GM06990 (cell line): ENCODE results near the genes TLR9 and WDR82.

DNA sequence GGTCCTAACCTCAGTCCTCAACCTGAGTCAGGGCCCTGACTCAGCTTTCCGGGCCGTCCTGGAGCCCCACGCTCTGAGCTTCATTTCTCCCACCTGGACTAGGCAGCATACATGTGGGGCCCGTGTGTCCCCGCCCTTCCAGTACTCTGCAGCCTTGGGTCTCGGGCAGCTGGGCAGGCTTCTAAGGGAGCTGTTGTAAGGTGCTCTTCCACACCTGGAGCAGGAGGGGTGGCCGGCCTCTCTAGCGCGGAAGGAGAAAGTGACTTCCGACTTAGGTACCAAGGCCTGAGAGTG, 9.6 kb upstream of the SEMA3B start:
- RRBS: no CpG with 5 or more reads among the region's 10 CpGs

DNA sequence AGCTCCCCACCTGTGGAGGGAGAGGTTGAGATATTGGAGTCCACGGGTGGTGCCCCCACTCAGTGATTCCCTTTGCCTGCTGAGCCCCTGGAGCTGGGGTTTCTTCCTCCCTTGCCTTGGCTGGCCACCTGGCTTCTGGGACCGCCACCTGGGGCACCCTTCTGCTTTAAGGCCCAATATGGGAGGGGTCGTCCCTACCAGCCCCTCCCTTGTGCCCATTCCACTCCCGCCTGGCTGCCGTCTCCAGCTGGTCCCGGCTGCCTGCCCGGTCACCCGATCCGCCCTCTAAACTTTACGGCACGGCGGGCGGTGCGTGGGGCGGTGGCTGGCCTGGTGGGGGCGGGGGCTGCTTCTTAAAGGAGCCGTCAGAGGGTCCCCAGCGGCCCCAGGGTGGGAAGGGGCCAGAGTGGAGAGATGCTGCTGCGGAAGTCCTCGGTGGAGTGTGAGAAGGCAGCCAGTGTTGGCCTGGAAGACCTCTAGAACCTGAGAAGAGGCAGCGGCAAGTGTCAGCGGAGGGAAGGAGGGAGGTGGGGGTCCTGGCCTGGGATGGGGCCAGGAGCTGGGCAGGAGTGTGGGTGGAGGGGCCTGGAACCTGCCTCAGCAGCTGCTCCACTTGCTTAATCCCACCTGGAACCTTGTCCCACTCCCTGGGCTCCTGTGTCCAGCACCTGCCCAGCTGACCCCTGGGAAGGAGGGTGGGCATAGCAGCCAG, 1.5 kb upstream of the SEMA3B start:
- RRBS: no CpG with 5 or more reads among the region's 22 CpGs

DNA sequence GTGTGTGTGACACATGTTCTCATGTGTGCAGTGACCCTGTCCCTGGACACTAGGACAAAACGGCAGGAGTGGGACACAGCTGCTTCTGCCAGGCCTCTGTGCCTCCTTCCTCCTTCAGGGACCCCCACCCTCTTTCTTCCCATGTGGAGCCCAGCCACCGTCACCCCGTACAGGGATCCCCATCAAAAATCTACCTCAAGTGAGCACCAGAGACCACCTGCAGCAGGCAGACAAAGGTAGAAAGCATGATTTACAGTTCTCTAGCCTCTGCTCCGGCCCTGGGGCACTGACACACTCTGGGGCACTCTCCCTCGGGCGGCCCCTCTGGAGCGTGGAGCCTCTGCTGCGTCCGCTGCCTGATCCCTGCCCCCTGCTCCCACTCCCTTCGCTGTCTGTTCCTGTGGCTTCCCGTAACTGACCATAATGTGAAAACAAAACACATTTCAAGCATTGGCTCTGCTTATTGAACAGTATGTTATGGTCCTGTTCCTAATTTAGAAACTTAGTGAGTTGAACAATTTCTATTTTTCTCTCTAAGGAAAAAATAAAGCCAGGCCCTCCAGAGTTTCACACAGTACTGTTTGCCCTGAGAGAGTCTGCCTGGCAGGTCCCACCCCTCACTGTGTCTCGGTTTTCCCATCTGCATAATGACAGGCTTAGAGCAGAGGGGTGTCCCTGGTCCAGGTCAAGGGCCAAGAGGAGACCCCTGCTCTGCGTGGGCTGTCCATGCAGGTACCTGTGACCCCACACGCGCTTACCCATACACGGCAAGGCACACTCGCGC, 23.0 kb upstream of the TMEM115 start:
- RRBS: no CpG with 5 or more reads among the region's 18 CpGs

DNA sequence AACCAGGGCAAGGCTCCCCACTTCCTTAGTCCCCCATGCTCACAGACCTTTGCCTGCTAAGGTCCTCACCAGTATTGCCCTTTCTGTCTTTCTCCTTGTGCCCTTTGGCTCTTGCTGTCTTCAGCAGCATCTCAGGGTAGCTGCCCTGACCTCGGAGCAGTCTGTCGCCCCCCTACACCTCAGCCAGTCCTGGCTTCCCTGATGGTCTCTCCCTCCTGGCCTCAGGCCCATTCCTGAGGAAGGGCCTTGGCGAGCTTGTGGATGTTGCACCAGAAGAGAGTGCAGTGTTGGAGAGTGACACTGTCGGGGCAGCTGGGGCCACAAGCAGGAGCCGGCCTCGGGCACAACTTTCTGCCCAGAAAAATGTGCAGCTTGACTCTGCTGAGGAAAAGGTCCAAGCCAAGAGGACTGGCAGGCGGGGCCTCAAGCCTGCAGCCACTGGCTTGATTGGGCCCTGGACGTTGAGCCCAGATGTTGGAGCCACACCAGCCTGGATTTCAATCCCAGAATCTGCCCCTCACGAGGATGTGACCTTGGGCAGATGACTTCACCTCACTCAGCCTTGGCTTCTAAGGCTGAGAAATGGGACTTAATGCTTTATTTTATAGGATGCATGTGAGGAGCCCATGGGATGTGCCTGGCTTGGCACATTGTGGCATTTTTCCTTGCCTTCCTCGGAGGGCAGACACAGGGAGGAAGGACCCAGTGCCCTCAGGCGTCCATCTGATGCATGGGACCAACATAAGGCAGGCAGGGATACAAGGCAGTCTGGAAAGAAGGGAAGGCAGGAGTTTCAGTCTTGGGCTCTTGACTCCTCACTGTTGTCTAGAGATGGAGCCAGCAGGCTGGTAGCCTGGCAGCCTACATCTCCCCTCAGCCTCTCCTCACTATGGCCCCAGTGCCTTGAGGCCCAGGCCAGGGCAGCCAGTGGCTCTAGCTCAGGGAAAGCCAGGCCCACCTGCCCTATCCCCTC, 12.9 kb downstream of the HEMK1 start:
- RRBS: no CpG with 5 or more reads among the region's 11 CpGs

DNA sequence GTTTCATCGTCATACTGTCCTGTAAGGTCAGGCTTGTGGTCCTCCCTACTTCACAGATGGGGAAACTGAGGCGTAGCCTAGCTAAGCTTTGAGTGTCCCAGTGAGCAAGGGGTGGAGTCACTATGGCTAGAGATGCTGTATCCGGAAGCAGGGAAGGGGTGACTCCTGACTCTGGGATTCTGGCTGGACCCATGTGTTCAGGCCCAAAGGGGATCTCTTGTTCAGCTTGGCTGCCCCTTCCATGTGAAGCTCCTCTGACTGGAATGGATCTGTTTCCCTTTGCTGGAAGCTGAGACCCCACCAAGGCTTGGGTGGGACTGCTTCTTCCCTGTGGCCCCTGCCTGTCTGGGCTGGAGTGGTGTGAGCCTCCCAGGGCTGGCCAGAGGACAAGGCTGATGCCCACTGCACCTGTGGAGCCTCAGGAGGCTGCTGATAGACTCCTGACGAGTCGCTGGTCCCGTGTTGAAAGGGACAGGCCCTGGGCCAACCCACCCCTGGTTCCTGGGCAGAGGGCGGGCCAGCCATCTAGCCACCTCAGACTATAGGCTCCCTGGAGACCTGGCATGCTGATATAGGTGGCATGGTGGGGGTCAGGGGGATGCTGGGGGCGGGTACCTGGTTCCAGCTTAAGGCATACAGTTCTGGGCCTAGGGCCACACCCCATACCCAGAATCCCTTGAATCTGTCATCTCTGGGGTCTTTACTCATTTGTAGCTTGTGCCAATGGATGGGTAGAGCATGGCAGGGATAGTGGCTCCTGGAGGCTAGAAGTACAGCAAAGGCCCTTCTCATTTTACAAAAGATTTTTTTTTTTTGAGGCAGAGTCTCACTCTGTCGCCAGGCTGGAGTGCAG, 1.2 kb downstream of the MAPKAPK3 start:
- RRBS: no CpG with 5 or more reads among the region's 9 CpGs

- RRBS: no CpG with 5 or more reads among the region's 17 CpGs
Measured at GRCh38 chr3:50978517-50978931, 303.8 kb downstream of the DOCK3 start.

DNA sequence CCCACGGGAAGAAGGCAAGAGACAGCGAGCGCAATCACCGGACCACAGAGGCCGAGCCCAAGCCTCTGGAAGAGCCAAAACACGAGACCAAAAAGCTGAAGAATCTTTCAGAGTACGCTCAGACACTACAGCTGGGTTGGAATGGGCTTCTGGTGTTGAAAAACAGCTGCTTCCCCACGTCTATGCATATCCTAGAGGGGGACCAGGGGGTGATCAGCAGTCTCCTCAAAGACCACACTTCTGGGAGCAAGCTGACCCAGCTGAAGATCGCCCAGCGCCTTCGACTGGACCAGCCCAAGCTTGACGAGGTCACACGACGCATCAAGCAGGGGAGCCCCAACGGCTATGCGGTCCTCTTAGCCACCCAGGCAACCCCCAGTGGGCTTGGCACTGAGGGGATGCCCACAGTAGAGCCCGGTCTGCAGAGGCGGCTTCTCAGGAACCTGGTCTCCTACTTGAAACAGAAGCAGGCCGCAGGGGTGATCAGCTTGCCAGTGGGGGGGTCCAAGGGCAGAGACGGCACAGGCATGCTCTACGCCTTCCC, 2.4 kb downstream of the RBM15B start:
- RRBS: no CpG with 5 or more reads among the region's 21 CpGs

- RRBS: no CpG with 5 or more reads among the region's 2 CpGs
Measured at GRCh38 chr3:51580290-51580779, 41.8 kb downstream of the RAD54L2 start.

DNA sequence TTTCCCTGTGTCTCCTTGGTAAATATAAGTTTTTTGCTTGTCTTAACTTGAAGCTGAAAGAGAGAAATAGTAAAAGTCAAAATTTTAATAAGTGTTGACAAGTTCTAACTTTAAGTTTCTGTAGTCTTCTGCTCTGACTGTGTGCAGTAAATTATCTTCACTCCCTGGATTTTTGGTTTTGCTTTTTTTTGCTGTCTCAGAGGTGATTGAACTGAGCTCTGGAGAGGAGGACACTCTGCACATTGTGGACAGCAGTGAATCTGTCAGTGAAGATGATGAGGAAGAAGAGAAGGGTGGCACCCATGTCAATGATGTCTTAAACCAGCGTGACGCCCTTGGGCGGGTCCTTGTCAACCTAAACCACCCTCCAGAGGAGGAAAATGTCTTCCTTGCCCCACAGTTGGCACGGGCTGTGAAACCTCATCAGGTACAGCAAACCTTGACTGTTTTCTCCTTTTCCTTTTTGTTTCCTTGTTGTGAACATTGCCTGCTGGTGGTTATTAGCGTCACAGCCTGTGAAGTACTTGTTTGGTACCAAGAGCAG, 40.5 kb upstream of the TEX264 start:
- RRBS: no CpG with 5 or more reads among the region's 5 CpGs

- RRBS: no CpG with 5 or more reads among the region's 12 CpGs
Measured at GRCh38 chr3:52019623-52020249, 24.0 kb upstream of the RPL29 start.

DNA sequence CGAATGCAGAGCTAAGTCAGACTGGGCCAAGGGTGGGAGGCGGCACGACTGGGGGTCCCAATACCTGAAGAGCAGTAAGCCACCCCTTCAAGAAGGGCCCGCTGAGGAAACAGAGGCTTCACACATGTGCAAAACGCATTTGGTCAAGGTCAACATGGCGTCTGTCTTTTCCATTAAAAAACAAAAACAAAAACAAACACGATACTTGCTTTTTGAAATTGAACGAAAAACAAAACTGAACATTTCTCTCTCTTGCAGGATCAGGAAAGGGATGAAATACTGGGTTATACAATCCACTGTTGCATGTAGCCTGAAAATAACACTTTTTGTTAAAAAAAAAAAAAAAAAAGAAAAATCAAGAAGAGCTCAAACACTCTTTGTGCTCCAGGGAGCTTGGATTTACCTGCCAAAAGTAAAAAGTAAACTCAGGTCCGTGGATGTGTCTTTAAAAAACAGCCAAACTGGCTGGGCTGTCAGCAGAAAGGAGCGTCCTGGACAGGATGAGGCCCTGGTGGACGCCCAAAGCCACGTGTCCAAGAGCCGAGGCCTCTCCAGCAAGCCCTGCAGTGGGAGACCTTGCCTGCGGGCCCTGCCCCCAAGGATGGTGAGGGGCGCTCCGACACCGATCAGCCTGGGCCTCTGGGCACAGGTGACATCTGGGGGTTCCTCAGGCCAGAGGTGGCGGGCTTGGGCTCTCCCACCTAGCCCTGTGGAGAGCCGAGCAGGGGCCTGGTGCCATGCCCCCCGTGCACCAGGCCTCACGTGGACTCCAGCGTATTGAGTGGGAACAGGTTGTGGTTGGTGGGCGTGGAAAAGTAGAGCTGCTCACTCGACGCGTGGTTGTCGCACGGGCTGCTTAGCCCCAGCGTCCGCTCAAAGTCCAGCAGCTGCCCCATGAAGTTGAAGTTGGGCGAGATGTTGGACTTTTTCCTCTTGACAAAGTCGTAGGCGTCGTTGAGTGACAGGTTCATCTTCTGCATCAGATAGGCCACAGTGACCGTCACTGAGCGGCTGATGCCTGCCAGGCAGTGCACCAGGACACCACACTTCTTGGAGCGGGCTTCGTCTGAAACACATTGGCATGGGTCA, 6.0 kb downstream of the DUSP7 start:
- RRBS: no CpG with 5 or more reads among the region's 38 CpGs

DNA sequence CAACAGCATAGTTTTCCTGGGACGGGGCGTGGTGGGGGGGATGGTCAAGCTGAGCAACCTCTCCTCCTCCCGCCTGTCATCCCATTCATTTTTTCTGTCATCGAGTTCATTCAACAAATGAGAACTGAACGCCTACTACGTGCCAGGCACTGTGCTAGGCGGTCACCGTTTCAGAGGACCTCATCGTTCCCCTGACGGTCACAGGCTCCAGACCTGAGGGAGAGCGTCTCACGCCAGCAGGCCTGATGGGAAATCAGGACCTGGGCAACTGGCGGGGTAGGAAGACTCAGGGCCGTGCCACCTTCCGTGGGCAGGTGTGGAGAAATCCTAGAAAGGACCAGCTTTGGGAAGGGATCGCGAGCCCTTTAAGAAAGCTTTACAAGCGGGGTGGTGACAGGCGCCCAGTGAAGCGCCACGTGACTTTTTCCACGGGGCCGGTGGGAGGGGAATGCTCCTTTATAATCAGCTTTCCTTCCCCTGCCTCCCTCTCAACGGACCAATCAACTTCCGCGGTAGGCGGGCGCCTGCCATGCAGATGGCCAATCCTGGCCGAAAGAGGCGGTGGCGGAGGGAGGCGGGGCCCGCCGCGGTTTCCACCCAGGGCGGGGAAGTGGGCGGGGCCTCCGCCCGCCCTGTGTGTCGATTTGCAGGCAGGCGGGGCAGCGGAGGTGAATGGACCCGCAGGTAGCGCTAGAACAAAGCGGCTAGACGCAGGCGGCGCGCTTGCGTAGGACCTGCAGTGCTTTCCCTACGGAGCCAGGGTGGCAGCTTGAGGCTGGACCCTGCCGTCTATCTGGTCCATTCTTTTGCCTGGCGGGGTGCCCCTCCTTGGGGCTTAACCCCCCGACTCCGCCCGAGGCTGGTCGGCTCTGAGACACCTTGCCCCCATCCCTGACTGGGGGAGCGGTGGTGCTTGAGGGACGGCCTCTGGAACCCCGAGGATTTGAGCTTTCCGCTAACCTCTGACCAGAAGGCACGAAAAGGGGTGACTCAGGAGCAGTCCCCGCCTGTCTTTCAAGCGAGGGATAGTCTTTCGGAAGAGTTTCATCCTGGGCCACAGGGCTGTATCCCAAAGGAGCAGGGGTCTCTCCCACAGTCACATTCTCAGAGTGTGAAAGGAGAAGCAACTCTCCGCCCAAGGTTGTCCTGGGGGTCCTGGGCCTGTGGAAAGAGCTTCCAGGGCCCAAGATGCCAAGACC, 937 bp upstream of the DUSP7 start:
- RRBS: no CpG with 5 or more reads among the region's 66 CpGs

DNA sequence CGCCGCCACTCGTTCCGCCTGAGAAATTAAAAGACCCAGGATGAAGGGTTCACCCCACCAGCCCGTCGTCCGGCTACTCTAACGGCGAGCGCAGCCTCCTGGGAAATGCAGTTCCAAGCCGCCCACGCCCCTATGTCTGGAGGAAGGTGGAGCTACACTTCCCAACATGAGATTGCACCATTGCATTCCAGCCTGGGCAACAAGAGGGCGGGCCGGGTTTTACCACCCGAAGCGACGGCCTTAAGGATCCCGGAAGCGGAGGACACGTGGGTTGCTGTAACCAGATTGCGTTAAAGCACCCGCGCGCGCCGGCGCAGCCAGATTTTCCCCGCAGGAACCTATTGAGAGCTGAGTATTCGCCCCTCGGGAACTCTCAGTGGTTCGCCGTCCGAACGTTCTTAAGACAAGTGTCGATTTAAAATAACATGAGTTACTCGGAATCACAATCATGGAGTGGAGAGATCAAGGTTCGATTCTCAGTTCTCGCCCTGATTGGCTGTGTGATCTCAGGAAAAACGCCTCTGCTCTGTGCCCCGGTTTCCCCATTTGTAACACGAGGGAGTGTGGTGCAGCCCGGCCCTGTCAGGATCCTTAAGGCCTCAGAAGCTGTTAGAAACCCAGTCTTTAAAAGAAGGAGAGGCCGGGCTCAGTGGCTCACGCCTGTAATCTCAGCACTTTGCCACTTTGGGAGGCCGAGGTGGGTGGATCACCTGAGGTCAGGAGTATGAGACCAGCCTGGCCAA, 575 bp upstream of the POC1A start:
- RRBS: 8% methylated on average over 13 of the region's 45 CpGs

DNA sequence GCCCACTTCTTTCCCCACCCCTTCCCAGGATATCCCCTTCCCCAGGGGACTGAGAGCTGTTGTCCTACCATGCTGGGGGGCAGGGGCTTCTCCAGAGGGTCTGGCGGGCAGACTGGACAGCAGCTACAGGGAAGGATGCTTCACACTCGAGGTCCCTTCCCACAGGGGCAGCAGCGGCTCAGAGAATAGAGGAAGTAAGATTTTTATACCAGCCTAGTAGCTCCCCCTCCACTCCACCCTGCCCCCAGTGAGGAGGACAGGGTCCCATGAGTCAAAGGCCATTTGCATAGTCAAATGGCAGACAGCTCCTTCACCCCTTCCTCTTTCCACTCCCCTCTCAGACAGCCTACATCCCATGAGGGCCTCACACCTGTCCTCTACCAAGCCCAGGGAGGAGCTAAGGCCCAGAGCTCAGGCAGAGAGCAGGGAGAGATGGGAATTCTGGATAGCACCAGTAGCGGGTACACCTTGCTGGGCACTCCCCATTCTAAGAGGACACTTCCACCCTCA, at the start of gene TLR9:
Gene TLR9, minus strand, starts transcription at position 187 of the 510 bp plus-strand sequence.
- RRBS: no CpG with 5 or more reads among the region's 4 CpGs

GRCh38 chr3:52278025-52279137, at the start of gene WDR82:
TSS of gene WDR82 (minus strand) at chr3:52278649.
- RRBS: 3% methylated on average over 30 of the region's 117 CpGs

- RRBS: 100% methylated on average over 3 of the region's 15 CpGs
Measured at GRCh38 chr3:52290172-52290741, 2.6 kb downstream of the GLYCTK start.

DNA sequence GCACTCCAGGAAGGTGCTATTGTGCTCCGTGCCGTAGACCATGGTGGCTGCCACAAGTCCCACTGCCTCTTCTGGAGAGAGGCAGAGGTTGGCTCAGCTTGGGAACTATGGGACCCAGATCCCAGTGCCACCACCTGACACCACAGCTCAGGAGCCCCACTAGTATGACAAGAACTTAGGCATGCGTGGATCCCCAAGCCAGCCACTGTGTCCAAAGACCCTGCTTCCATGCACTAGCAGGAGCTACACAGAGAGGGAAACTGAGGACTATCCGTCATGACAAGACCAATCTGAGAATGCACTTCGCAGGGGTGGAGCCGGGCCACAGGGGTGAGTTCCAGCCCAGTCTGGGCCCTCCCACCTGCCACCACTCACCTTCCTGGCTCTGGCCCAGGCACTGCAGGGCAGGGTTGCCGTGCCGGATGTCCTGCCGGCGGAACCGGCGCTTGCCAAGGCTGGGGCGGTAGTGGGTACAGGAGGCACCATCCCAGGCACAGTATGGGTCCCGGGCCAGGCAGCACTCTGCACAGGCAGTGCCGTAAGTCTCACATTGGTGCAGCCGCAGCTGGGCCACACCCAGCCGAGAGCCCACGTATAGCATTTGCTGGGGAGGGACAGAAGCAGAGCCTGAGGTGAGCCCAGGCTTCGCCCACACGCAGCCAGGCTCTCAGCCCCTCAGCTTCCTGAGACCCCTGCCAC, 7.2 kb downstream of the SEMA3G start:
- RRBS: 58% methylated on average over 7 of the region's 20 CpGs

- RRBS: no CpG with 5 or more reads among the region's 10 CpGs
Measured at GRCh38 chr3:52483745-52484198, 11.4 kb upstream of the STAB1 start.

GRCh38 chr3:52492548-52493266, 2.4 kb upstream of the STAB1 start:
- RRBS: no CpG with 5 or more reads among the region's 14 CpGs

- RRBS: no CpG with 5 or more reads among the region's 2 CpGs
Measured at GRCh38 chr3:52493383-52493748, 1.8 kb upstream of the STAB1 start.